ENCODE results near the gene ELP2.

GRCh38 chr18:35692923-35693912 lies 111.7 kb downstream of the GALNT1 start:
- RRBS, result no CpG with 5 or more reads among the region's 7 CpGs

GRCh38 chr18:35949122-35950156 lies 23.0 kb upstream of the C18orf21 start:
- RRBS, result 9% methylated on average over 1 of the region's 24 CpGs

DNA sequence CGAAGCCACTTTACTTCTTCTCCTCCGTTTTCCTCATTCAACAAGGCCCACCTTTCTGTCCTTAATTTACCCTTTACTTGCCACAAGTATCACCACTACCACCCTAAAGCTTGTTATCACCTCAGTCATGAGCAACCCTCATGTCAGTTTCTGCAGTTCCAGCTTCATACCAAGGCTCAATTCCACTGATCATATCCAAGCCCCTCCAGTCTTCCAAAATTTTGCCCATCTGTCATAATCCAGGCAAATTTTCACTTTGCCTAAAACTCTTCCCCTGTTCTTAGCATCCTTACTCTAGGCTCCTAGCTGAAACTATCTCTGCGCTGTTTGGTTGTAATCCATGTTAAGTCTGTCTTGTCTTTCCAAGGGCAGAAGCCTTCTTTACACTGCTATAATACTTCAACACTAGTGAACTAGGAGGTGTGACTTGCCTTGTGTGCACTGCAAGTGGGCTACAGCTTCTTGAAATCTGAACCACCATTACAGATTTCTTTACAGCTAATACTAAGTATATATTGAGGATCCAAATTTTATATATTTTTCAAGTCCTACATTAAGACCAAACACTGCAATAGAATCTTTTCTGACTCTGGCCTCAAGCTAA lies 26.1 kb downstream of the C18orf21 start:
- RRBS, result no CpG with 5 or more reads among the region's 3 CpGs

DNA sequence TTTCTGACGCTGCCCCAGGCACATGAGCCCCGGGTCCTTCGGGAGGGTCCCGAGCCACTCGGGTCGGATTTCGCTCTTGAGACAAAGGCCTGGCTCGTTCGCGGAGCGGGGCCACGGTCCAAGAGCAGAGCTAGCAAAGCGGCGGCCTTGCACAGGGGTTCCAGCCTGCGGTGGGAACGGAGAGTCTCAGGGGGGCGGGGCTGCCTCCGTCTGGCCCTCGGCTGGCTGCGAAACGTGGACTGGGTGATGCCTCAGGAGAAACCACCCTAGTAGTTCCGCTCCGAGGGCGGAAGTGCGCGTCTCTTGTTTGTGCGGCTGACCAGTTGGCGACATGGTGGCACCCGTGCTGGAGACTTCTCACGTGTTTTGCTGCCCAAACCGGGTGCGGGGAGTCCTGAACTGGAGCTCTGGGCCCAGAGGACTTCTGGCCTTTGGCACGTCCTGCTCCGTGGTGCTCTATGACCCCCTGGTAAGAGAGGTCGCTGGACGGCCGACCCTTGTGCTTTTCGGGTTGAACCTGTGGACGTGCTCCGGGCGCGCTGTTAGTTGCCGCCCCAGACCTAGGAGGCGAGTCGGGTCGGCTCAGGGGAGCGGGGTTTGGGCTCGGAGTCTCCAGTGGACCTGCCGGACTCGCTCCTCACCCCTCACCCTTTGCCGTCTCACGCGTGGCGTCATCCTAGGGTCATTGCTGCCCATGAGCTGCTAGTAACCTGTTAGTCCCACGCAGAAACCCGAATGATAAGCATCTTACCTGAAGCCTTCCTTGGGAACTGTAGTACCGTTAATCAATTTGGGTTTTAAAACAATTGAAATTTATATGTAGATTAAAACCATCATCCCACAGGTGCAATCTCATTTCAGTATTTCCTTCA lies at the start of gene ELP2:
TSS of gene ELP2 (plus strand) at position 297 of the 872 bp plus-strand sequence.
- RRBS, result 4% methylated on average over 9 of the region's 57 CpGs

DNA sequence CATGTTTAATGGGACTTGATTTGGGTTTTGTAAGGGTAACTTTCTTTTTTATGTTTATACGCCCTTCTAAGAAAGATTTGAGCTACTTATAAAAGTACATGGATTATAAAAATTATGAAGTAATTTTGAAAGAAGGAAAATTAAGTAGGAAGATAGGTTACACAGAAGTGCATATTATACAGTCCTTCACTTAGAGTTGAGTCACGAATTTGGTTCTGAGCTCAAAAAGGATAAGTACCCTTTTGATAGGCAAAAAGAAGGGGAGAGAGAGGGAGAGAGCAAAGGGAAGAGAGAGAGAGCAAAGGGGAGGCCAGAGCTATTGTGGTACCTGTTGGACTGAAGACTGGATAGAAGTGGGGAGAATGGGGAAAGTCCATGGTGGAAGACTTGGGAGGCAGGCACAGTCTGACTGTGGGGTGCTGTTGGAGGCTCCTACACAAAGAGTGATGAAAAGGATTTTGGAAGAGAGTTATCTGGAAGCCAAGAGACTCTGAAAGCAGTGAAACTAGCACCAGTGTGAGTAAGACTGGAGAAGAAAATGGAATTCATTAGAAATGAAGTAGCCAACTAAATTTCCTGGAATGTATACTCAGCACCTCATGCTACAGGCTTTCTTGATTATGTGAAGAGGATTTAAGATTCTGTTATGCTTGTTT lies 27.6 kb downstream of the ELP2 start:
- RRBS, result no CpG with 5 or more reads among the region's 2 CpGs

GRCh38 chr18:36176558-36177378 lies 10.5 kb upstream of the MOCOS start:
- RRBS, result no CpG with 5 or more reads among the region's 12 CpGs

- RRBS, result no CpG with 5 or more reads among the region's 1 CpG
These were observed 249.9 kb downstream of the TPGS2 start for GRCh38 chr18:36578968-36579236.

DNA sequence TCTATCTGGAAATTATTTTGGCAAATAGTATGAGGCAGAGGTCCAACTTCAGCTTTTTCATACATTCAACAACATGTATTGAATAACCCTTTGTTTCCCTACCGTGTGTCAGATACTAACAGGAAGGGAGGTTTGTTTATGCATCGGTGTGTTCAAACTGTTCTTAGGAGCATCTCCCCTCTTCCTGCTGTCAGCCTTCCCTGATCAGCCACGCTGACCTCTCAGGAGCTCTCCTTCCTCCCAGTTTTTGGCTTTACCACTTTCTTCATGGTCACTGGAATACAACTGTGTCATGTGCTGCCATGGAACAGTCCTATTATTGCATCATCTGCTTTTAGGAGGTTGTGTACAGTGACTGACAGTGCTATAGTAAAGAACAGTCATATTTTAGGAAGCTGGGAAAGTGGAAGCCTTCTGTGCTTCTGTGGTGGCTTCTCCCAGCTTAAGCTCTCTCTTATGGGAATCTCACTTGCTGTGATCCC lies 165.6 kb downstream of the TPGS2 start:
- RRBS, result no CpG with 5 or more reads among the region's 3 CpGs

DNA sequence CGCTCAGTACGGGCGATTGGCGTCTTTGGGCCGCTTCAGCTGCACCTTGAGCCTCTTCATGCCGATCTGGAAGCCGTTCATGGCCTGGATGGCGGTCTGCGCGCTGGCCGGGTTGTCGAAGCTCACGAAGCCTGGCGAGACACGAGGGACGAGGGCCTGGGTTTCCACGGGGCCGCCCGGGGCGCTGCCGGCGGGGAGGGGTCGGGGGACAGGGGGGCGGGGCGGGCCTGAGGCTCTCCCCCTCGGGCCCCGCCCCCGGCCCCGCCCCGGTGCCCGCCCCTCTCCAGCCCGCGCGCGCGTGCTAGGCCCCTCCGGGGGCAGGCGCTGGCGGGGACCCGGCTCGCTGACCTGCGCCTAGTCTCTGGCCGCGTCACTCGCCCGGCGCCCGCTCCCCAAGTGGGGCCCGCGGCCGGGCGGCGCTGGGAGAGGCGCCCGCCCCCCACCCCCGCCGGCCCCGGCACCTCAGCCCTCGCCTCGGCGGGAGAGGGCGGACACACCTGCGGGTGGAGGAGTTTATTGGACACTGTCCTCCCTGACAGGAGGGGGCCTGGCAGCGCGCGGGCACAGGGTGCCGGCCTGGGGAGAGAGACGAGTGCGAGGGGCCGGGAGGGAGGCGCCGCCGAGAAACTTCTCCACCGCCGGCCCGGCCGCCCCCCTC lies 311.7 kb downstream of the CELF4 start:
- RRBS, result 4% methylated on average over 45 of the region's 77 CpGs

- RRBS, result 5% methylated on average over 8 of the region's 14 CpGs
These were observed 78.3 kb downstream of the CELF4 start for GRCh38 chr18:37487221-37487835.

DNA sequence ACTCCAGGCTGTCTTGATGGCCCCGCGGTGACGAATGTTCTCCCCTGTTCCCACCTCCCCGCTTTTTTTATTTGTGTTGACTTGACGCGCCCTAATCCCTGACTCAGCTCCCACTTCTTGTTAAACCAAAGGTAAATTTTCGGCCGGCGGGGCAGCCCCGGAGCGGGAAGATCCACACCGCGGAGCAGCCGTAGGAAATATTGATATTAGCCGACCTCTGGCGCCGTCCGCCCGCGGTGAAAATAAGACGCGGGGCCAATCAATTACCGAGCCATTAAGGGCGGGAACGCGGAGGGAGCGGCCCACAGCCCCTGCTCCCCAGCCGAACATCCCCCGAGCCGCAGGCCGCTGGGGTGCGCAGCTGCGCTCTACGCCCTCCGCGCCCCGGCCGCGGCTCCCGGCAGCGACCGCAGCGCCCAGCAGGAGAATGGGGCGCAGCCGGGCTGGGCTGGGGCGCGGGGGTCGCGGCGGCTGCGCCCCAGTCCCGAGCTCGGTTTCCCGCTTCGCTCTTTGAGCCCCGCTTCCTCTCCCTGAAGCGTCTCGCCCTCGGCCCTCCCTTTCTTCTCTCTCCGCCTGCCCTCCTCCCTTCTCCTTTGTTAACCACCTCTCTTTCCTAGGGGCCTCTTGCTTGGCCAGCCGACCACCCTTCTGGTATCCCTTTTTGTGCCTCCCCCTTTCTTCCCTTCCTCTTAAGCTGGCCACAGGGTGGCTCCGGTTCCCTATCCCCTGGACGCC lies 41.0 kb downstream of the CELF4 start:
- RRBS, result 8% methylated on average over 13 of the region's 63 CpGs

- RRBS, result no CpG with 5 or more reads among the region's 6 CpGs
These were observed 2154.9 kb upstream of the PIK3C3 start for GRCh38 chr18:39800162-39800490.

GRCh38 chr18:39820782-39820981 lies 2134.4 kb upstream of the PIK3C3 start:
- RRBS, result no CpG with 5 or more reads among the region's 2 CpGs

DNA sequence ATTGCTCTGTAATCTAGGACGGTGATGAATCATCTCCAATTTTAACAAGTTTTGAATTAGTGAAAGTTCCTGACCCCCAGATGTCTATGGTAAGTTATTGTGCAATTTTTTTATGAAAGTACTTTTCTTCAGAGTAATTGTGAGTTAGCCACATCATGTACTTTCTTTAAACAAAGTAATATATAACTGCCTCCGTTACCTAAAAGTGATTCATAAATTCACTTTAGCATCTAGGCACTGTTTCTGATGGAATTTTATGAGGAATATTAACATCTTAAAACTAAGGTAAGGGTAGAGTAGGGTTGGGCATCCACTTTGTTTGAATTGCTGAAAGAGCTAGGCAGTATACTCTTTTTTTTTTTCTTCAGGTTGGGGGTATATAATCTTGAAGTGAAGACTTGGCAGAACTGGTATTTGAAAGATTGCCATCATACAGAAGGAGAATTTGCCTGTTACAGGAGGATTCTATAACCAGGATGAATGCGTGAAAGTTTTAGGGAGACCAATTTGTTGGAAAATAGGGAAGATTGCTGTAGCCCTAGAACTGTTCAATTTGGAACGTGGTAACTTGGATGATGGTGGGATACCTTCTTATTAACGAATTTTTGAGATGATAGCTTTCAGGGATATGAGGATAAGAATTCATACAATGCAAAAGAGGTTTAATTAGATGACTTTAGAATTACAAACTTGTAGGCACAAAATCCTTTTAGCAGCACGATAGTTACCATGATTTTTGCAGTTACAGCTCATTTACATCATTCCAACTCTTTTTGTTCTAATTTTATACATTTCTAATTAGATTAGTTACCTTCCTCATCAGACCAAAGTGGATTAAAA lies 38.4 kb downstream of the PIK3C3 start:
- RRBS, result no CpG with 5 or more reads among the region's 6 CpGs

DNA sequence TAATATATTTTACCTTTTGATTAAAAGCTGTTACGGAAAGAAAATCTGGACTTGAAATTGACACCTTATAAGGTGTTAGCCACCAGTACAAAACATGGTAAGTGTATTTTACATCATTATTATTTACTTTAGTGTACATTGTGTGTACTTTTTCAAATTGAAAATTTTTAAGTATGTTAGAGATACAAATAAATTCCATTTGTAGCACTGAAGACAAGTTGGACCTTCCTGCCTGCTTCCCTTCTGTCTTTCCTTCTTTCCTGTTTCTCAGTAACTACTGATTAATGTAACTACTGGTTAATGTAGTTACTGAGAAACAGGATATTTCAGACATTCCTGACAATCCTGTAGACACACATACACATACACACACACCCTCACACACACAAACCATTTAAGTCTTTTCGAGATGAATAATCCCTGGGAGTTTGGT lies 83.7 kb downstream of the PIK3C3 start:
- RRBS, result no CpG with 5 or more reads among the region's 2 CpGs

GRCh38 chr18:42339382-42339682 lies 384.3 kb downstream of the PIK3C3 start:
- RRBS, result no CpG with 5 or more reads among the region's 2 CpGs

DNA sequence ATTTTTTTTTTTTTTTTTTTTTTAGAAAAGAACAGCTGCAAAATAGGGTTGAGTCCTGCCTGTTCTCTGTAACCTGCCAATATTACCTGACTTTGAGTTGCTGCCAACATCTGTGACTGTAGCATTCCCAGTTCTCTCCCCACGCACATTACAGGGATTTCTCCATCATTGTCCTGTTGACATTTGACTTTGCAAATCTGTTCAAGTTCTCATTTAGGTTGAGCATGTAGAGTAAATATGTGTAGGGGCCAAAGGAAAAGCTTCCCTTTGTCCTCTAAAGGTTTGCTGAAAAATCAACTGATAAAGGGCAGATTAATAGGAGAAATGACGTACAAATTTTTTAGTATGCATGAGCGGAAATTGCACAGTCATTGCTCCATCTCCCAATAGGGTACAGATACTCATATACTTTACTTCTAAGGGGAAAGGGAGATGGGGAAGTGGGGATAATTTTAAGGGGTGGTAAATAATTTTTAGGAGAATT lies 385.5 kb downstream of the PIK3C3 start:
- RRBS, result no CpG with 5 or more reads among the region's 3 CpGs

- RRBS, result 3% methylated on average over 19 of the region's 109 CpGs
These were observed 1.5 kb upstream of the SETBP1 start for GRCh38 chr18:44678838-44679902.

GRCh38 chr18:44718009-44718586 lies 37.4 kb downstream of the SETBP1 start:
- RRBS, result no CpG with 5 or more reads among the region's 1 CpG

Data from epidermal melanocyte (primary cell).